SK-N-MC (cell line): Measurements from ENCODE around the gene MVD.

GRCh38 chr16:88656143-88656698, 5.4 kb upstream of the CYBA start:
- RRBS = no CpG with 5 or more reads among the region's 29 CpGs

DNA sequence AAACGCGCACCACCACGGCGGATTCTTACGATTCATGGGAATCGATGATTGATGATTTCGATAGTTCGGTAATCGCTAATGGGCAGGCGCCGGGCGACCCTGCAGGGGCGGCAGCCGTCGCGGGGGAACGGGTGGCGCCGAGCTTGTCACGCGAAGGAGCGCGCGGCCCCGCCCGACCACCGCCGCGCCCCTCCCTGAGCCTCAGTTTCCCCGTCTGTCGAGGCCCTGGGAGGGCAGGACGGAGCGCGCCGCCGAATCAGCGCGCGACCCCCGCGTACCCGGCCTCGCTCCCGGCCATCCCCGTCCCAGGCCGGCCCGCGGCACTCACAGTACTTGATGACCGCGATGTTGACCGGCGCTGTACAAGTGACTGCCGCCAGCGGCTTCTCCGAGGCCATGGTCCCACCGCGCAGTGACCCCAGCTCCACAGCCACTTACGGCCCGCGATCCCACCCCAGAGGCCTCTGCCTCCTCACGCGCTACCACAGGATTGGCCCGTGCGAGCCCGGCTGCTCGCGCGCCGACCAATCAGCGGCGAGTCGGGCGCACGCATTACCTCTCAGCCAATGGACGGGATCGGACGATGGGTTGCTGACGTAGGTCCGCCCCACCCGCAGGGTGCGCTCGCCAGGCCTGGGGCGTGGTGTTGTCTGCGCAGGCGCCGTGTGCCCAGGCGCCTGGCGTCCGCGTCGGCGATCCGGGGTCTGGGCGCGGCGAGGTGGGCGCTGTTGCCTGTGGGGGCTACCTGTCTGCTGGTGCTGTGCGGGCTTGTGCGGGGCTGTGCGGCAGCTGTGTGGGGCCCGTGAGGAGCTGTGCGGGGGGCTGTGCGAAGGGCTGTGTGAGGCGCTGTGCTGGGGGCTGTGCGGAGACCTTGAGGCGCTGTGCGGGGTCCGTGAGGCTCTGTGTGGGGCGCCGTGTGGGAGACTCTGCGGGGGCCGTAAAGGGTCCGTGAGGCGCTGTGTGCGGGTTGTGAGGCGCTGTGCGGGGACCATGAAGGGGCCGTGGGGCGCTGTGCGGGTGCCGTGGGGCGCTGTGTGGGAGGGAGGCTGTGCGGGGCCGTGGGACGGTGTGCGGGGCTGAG, at the start of gene MVD:
Gene MVD, minus strand, starts transcription at position 409 of the 1,081 bp plus-strand sequence.
- RRBS = no CpG with 5 or more reads among the region's 126 CpGs

DNA sequence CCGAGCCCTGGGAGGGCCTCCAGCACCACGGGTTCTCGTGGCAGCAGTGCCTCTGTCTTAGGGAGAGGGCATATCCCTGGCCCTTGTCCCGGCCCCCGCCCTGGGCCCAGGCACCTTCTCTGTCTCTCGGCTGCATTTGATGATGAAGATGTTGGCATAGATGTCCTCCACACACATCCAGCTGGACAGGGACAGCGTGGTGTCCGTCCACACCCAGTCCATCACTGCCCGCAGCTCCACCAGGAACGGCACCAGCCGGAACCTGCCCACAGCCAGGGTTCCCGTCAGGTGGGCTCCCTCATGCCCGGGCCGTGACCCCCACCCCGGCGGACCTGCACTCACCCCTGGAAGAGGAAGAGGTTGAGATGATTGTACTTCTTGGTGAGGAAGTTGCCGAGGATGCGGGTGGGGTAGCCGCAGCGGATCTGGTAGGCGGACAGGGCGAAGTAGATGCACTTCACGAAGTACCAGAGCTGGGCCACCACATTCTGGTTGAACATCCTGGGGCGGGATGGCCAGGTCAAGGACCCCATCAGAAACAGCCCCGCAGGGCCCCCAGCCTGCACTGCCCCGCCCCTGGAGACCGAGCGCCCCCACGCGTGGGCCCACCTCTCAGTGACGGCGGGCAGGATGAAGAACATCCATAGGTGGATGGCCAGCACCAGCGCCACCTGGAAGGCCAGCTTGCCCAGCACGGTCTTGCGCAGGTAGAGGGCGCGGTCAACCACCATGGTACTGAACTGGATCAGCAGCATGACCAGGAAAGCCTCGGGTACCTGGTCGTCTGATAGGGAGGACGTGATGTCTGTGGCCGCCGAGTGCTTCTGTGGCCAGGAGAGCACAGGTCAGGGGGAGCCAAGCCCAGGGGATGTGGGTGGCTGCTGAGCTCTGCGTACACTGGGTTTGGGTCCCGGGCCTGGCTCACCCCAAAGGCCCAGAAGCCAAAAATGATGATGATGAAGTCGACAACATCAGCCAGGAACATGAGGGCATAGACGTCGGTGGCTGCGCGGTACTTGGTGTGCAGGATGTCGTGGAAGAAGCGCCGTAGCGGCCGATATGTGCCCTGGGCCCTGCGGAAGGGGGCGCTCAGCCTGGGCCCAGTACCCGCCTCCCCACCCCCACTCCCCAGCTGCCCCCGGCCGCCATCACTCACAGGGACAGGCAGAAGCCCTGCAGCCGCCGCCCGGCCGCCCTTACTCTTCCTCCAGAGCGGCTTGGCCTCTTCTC, 13.6 kb downstream of the CTU2 start:
- RRBS = 97% methylated on average over 8 of the region's 64 CpGs

- RRBS = no CpG with 5 or more reads among the region's 7 CpGs
Measured at GRCh38 chr16:88720690-88721079, 14.4 kb downstream of the CTU2 start.

DNA sequence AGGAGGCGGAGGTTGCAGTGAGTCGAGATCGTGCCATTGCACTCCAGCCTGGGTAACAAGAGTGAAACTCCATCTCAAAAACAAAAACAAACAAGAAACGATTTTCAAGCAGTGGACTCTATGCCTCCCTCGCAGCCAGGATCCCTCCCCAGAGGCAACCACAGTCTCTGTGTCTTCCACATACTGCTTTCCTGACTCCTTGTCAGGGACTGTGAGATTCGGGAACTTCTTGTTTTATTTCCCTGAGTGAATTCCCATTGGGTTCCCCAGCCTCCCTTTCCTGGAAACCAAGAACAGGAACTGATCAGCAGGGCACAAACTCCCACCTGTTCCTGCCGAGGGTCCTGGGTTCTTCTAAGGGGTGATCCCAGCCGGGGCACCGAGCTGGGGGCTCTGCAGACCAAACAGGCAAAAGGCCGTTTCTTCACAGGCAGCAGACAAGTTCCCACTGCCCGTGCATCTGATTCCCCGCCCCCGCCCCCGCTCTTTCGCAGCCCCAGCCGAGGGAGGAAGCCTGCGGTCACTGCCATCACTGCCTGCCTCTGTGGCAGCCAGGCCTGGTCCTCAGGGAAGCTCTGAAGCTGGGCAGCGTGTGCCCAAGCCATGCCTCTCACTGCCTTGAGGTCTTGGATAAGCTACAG, 5.4 kb upstream of the PIEZO1 start:
- RRBS = no CpG with 5 or more reads among the region's 18 CpGs

- RRBS = 93% methylated on average over 1 of the region's 1 CpG
Measured at GRCh38 chr16:88799033-88799561, 4.5 kb upstream of the CDT1 start.

DNA sequence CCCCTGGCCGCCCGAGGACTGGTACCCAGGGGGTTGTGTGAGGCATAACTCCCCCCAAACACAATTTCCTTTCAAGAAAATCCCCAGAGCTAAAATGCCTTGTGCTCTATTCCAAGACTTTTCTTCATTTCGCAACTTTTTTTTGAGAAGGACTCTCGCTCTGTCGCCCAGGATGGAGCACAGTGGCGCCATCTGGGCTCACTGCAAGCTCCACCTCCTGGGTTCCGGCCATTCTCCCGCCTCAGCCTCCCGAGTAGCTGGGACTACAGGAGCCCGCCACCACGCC, 815 bp upstream of the APRT start:
- RRBS = no CpG with 5 or more reads among the region's 11 CpGs

DNA sequence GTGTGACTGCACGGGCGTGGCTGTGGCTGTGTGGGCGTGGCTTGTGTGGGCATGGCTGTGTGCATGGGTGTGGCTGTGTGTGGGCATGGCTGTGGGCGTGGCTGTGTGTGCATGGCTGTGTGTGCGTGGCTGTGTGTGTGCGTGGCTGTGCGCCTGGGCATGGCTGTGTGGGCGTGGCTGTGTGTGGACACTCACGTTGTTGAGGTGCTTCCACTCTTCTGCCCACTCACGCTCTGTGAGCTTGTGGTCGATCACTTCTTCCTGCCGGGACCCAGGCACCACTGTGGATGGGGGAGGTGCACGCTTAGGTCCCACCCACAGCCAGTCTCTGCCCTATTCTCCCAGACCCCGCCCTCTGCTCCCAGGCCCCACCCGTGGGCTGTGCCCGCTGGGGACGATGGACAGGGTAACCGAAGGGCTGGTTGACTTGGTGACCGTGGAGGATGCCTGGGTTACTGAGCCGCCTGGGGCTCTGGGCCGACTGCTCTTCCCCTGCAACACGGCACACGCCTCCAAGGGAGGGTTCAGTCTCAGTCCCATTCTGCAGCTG, 16.1 kb upstream of the PABPN1L start:
- RRBS = no CpG with 5 or more reads among the region's 23 CpGs

DNA sequence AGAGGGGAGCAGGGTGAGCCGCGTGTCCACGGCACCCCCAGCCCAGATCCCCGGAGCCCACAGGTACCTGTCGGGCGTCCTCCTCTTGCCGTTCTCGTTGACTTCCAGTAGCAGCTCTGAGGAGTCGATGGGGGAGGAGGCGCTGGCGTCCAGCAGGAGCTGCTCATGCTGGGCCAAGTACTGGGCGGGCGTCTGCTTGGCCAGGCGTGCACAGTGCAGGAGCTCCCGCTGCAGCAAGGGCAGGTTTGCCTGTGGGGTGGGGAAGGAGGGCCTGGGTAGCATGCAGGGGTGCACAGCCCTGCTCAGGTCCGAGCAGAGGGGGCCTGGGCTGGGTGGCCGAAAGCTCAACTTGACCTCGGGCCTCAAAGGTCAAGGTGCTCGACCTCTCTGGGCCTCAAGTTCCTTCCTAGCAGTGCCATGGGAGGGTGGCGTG, 19.4 kb upstream of the PABPN1L start:
- RRBS = 66% methylated on average over 4 of the region's 20 CpGs

- RRBS = 39% methylated on average over 8 of the region's 42 CpGs
Measured at GRCh38 chr16:88902762-88903820, 36.6 kb upstream of the PABPN1L start.

DNA sequence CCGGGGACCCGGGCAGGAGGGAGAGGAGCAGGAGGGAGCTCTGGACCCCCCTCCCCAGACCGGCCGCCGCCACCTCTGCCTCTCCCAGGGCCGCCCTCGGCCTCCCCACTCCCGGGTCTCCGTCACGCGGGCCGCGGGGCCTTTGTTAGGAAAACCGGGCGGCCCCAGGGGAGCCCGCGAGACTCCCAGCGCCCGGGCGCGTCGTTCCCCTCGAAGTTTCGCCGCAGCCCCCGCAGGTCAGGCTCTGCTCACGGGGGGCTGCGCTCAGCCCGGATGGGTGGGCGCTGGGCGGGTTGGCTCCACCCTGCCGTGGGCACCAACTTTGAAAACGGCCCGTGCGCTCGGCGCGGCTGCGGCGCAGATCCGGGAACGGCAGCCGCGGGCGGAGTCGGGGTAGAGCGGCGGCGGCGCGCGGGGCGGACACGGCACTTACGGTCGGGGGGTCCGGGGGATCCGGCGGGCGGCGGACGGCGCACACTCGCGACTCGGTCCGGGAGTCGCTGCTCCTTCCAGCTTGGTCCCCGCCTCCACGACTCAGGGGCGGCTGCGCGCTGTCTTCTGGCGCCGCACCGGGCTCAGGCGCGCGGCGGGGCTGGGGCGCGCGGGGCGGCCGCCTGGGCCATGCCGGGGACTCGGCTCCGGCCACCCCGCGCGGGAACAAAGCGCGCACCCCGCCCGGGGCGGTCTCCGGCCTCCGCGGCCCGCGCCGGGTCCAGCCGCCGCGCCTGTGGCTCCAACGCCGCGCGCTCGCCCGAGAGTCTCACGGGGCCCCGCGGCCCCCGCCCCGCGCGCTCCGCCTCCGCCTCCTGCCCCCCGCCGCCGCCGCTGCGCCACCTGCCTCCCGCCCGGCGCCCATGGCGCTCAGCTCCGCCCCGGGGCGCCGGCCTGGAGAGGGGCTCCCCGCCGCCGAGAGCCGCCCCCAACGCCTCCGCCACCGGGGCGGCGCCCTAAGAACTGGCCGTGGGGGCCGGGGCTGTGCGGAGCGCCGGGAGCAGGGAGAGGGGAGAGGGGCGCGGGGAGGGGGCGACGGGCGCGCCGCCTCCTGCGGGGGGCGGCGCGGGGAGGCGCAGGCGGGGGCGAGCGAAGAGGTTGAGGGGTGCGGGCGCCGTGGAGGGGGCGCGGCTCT, 36.1 kb downstream of the CBFA2T3 start:
- RRBS = 3% methylated on average over 91 of the region's 167 CpGs

DNA sequence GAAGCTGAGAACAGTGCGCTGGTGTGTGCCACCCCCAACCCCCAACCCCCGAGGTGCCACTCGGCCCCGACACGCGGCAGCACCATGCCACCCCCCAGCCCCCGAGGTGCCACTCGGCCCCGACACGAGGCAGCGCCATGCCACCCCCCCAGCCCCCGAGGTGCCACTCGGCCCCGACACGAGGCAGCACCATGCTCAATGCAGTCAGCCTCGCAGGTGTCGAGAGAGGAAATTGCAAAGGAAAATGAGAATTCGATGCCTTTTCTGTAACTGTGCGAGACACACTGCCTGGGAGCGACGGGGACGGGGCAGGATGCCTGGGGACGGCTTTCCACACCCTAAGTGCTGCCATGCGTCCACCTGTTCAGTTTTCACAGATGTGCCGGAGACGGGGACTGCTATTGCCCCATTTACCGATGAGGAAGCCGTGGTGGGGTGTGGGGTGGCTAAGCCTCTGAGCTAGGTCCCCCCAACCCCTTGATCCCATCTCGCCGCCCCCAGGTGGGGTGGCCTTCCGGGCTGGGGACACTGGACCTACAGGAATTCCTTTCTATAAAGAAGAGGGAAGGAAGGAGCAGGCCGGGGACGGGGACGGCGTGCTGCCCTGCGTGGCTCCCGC, 9.8 kb downstream of the CBFA2T3 start:
- RRBS = no CpG with 5 or more reads among the region's 37 CpGs

DNA sequence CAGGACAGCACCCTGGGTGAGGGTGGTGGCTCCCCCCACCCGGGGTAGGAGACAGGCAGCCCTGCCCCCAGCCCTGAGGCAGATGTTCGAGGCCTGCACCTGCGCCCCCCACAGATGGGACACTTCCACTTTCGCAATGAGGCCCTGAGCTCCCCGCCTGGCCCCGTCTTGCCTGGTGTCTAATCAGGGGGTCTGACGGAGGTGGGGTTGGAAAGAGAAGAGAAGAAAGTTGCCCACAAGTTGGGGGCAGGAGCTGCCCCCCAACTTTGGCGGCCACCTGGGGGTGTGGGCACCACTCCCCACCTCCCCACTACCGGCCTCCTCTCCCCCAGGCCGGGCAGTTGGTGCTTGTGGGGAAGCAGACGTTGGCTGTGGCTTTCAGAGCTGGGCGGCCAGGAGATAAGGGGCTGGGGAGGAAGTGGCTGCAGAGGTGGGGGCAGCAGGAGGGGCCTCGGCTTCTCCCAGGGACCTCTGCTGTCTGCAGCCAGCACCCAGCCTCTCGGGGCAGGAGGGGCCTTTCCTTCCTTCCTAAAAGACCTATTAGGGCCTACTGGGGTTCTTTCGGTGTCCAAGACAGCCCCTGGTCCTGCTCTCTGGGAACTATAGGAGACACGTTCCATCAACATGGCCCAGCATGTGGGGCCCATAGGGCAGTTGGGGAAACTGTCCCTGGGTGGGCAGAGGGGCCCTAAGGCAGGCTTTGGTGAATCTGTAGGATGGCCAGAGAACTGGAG, 1.9 kb upstream of the CBFA2T3 start:
- RRBS = no CpG with 5 or more reads among the region's 16 CpGs

GRCh38 chr16:88999799-89000121, 22.8 kb upstream of the CBFA2T3 start:
- RRBS = no CpG with 5 or more reads among the region's 19 CpGs

GRCh38 chr16:89065096-89065507, 28.6 kb upstream of the ACSF3 start:
- RRBS = no CpG with 5 or more reads among the region's 18 CpGs

DNA sequence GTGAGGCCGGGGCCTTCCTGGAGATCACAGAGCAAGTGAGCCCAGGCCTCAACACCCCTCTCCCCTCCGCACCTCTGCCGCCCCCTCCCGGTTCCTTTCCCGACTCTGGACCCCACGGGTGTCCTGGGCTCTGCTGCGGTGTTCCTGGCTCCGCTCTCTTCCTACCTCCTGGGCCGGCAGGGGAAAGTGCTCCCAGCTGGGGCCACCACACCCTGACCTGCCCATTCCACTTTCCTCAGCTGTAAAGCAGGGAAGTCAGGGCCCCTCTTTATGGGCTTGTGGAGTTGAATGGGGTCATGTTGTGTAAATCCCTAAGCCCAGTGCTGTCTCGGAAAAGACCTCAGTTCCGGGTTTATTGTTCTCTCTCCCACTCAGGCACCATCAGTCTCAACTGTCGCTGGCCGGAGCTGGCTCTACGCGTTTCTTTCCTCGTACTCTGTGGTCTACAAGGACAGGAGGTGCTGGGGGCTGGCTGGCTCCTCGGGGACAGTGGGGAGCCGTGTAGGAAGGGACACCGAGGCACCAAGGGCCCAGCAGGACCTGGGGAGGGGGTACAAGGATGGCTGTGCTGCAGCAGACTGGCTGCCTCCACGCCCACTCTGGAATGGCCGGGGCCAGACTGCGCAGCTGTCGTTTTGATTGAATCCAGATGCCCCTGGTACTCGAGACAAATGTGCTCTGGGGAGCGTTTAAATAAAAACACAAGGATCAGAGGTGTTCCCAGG, 21.8 kb upstream of the ACSF3 start:
- RRBS = 49% methylated on average over 11 of the region's 25 CpGs

DNA sequence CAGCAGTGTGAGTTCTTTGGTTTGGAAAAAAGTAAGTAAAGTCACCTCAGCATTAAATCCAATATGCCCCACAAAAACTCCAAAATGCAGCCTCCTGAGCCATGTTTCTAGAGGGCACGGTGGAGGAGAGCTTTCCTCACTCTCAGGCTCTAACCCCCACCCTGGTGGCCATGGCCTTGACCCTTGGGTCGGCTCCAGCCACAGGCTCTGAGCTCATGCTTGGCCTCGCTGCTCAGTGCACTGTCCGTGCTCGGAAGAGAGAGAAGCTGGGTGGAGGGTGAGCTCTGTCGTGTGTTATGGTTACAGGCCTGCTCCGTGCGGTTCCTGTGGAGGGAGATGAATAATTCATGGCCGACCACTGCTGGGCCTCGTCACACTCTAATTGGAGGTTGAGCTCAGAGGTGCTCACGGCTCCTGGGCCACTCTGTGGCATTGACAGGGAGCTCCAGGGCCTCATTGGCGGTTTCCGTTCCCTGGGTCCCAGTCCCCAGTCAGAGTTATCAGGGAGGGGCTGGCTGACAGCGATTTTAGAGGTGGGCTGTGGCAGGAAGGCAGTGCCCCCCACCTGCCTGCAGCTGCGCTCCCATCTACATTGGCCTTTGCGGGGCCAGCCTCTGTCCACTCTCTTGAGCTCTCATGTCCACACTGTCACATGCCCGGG, 24.8 kb downstream of the ACSF3 start:
- RRBS = no CpG with 5 or more reads among the region's 17 CpGs

DNA sequence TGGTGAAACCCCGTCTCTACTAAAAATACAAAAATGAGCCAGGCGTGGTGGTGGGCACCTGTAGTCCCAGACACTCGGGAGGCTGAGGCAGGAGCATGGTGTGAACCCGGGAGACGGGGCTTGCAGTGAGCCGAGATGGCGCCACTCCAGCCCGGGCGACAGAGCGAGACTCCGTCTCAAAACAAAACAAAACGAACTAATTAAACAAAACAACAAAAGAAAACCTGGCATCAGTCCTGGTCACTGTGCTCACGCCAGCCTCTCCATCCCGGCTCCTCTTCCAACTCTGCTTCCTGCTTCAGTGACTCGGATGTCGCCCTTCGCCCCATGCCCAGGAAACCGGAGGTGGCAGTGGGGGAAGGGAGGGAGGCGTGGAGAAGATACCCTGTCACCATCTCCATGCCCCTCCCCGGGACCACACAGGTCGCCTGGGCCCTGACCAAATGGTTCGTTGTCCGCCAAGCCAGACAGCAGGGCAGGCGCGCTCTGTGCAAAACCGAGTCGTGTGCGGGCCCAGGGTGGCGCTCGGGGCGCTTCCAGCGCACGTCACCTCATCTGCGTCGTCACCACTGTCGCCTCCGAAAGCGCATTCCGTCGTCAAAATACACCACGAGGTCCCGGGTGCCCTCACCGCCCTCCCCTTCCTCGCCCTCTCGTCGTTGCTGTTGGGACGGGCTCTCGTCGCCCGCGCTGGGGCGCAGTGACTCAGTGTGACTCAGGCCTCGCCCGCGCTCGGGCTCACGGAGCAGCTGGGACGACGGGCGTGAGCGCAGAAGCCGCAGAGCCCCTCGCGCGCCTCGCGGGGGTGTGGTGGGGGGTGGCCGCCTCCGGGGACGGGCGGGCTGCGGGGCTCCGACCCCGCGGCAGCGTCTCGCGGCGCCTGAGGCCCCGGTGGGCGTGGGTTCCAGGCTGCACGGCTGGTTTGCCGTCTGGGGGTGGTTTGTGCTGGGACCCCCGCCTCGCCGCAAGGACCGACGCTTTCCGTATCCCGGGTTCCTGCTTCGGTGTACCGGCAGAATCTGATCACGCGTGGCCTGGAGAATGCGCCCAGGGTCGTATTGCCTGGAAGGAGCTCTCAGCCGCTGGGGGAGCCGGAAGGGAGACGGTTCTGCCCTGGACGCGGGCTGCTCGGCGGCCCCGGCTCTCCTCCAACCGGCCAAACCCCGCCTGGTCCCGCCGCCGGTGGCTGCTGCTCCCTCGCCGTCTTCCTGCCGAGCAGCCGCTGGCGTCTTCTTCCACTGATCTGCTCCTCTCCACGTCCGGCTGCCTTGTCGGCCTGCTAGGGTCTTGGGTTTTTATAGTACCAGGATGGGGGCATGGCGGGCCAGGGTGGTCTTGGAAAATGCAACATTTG, 39.4 kb downstream of the ZNF778 start:
- RRBS = 54% methylated on average over 35 of the region's 118 CpGs

DNA sequence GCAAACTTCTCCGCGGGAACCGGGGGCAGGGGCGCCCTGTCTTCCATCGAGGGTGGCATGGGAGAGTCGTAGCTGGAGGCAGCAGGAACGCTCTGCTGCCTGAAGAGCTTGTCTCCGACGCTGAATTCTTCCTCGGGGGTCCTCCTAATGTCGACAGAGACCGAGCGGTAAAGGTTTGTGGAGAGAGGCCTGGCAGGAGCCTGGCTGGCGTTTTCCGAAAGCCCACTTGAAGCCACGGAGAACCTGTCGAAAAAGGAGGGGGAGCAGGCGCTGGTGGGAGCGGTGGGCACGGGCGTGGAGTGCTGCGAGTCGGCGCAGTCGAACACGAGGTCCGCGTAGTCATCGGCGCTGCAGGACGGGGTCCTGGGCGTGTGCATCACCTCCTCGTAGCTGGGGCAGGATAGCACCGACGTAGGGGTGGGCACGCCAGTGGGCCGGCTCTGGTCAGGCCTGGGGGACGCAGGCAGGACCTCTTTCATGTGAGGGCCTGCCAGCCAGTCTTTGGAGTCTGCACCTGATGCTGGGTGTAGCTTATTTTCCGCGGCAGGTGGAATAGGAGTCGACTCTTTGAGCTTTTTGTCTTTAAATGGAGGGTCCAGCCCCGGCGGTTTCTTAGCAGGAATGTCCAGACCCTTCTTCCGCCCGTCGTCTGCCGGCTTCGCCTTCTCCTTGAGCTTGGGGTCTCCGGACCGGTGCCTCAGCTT, 63.7 kb downstream of the ZNF778 start:
- RRBS = 96% methylated on average over 6 of the region's 50 CpGs

- RRBS = no CpG with 5 or more reads among the region's 16 CpGs
Measured at GRCh38 chr16:89295823-89296950, 78.7 kb downstream of the ZNF778 start.